Hair follicular keratinocyte (primary cell): ENCODE measurements around a stretch of chr3.

GRCh38 chr3:78759232-78759629 lies 1008.6 kb downstream of the ROBO1 start:
- RAMPAGE, long total RNA, result no peak

GRCh38 chr3:79018396-79019313 lies 749.1 kb downstream of the ROBO1 start:
- RAMPAGE, long total RNA, result no peak

- RAMPAGE, long total RNA, result no peak
Measured at GRCh38 chr3:80627726-80628155, 859.9 kb upstream of the ROBO1 start.

DNA sequence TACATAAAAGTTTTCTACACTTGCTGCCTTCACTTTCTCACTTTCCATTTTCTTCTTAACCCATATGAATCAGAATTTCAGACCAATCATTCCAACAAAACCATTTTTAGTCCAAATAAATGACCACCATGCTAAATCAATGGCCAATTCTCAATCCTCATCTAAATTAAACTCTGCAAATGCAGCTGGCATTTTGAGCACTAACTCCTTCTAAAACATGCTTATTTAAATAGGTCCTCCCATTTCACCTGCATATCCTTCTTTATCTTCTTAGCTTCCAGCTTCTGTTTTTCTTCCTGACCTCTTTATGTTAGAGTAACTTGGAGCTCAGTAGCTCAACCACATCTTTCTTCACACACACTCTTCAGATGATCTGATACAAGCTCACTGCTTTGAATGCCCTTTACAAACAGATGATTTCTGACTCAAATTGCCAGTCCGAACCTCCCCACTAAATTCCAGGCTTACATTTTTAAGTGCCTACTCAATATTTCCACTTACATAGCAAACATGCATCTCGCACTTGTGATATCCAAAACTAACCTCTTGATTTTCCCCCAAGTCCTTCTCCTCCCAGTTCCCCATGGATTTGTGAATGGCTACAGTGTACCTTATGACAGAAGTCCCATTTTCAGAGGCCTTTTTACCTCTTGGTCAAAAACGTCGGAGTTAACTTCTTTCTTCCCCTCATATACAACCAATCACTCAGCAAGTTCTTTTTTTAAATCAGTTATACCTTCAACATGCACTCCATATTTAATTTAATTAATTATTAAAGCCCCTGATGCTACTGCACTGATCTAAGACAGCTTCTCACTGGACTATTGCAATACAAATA lies 139.1 kb downstream of the GBE1 start:
- RAMPAGE, long total RNA, result no peak

DNA sequence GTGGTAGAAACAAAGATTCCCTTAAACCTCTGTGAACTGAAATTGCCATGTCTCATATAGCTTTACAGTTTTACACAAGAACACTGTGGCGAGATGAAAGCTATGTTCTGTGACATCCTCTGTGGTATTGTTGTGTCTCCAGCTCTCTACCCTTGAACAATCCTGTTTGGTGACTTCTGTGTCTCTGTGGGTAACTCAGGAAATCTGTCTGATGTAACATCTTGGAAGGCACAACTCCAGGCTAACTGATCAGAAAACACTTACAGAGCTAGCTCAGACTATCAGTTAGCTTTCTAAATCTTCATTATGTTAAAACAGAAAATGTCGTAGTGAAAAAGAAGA lies 318.8 kb upstream of the GBE1 start:
- RAMPAGE, long total RNA, result no peak

GRCh38 chr3:82354079-82354668 lies 592.7 kb upstream of the GBE1 start:
- RAMPAGE, long total RNA, result no peak

- RAMPAGE, long total RNA, result no peak
Measured at GRCh38 chr3:83934482-83935037, 1024.2 kb upstream of the CADM2 start.

- RAMPAGE, long total RNA, result no peak
Measured at GRCh38 chr3:84805122-84805602, 153.6 kb upstream of the CADM2 start.

GRCh38 chr3:86175436-86176164 lies 815.3 kb downstream of the VGLL3 start:
- RAMPAGE, long total RNA, result no peak

- RAMPAGE, long total RNA, result no peak
Measured at GRCh38 chr3:86468446-86468825, 522.5 kb downstream of the VGLL3 start.

DNA sequence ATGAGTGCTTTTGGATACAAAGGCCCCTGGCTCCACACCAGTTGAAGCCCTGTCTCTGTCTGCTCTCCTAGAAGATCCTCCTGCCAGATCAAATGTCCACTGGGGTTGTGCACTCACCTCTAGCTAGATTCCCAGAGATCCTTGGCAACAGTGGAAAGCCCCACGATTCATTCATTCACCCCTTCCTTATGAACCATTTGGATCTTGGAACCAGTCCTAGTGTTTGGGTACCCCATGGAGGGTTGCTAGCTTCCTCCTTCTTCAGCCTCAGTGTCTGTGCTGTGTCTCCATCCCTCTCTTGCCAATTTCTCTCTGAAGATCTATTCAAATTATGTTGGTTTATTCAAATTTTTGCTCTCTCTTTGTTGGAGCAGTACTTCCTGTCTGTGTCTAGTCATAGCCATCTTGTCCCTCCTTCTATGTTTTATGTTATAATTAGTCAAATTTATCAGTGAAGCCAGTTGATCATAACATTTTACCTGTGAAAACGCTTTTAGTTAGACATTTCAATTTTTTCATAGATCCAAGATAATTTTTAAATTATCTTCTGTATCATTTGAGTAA lies 307.9 kb downstream of the VGLL3 start:
- RAMPAGE, long total RNA, result no peak

DNA sequence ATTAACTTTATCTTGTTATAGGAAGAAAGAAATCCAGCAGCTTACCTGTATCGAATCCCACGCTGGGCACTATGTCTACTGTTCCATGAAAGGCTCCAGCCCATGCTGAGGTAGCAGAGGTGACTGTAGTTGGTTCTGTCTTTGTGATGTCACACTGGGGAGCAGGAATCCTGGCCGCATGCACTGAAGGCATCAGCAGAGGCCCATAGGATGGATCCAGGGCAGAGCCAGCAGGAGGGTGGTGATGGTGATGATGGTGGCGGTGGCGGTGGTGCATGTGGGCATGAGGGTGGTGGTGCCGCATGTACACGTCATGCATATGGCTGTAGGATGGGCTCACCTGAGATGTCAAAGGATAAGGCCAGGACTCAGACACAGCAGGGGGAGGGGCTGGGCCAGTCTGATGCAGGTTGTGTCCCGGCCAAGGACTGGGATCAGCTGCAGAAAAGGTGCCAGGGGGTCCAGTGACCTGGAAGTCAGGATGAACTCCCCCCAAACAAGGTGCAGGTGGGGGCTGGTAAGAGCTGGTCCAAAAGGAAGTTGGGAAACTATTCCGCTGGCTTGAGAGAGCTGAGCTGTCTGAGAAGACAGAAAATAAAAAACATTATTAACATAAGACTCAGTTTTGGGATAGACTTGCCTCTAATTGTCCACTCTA lies 22.3 kb downstream of the VGLL3 start:
- RAMPAGE, long total RNA, result no peak

DNA sequence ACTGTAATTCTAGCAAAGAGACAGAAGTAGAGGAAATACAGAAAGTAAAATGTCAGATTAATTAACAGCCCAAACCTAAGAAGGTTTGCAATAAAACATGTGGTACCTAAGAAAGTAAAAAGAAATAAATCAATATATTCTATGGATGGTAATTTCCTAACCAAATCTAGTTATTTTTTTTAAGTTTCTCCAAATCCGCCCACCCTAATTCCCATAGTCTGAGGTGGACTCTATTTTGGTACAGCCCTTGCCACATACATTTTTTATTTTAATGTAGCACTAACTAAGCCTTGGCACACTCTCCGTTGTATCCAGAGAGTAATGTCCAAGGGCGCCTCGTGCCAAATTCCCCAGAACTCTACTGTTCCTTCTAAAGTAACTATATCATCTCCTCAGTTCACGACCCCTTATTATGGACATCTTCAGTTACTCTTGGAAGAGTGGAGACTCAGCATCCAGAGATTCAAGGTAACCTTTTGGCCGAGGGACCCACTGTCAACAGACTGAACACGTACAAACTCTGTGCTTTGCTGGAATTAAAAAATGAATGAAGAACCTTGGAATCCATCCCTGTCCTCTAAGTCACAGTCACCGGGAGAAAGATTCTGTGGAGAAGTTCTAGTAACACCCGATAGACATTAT lies 1.3 kb downstream of the VGLL3 start:
- RAMPAGE, long total RNA, result no peak

DNA sequence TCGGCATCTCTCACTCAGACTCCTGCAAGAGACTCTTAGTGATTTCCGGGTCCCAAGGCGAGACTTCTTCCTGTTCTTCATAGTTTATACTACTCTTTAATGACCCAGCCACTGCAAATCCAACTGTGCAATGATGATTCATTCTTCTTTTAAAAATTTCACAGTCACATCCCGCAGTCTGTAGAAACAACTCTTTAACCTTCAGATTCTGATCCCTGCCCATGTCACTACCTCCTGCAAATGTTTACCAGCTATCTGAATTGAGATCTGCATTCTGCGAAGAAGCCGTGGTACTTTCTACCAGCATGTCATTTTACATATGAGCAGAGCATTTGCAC lies 2.8 kb upstream of the VGLL3 start:
- RAMPAGE, long total RNA, result no peak

DNA sequence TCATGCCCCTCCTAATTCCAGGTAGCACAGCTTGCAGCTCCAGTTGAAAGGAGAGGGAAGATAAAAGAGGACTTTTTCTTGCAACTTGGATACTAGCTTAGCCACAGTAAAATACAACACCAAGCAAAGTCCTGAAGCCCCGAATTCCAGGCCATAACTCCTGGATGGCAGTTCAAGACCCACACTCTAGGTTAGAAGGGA lies 332.7 kb upstream of the EPHA3 start:
- RAMPAGE, long total RNA, result no peak

- RAMPAGE, long total RNA, result no peak
Measured at GRCh38 chr3:93938583-93939232, 35.0 kb downstream of the PROS1 start.

- RAMPAGE, long total RNA, result no peak
Measured at GRCh38 chr3:94937640-94938358, 874.9 kb downstream of the NSUN3 start.

DNA sequence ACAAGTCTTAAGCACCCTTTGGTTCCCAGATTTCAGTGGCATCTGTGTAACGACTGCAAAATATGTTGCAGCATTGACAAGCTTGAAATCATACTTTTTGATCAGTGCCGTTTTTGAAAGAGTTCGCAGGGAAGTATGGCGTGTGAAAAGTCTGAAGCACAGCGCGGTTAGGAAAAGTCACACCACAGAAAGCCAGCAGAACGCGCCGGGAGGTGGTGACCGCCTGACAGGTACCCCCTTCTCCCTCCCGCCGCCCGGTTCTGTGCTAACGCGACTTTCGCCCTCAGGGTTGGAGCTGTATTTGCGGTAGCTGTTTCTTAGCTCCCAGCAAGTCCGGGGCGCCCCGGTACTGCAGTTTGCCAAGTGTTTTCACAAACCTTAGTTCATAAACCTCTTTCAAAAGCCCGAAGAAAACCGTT lies 492 bp upstream of the CRYBG3 start:
- RAMPAGE, long total RNA, result no peak

GRCh38 chr3:97886283-97886631 lies 64.4 kb downstream of the CRYBG3 start:
- RAMPAGE, long total RNA, result no peak

DNA sequence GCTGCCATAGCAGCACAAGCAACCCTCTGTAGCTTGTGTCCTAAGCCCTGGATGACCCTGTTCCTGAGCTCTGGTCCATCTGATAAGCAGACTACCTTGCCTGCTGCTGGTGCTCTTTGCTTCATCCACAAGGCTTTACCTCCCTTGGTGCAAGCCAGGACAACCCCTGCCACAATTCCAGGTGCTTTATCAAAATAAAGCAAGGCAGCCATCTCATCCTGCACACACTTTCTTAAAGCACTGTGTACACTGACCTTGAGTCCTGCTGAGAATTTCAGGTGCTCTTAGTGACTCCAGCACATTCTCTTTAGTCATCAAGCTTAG lies 36.6 kb downstream of the RIOX2 start:
- RAMPAGE, long total RNA, result no peak